Airway epithelial cell (primary cell): ENCODE measurements around a stretch of chr9.

- RAMPAGE, long total RNA = no peak
Measured at GRCh38 chr9:120931964-120932360, 5.4 kb upstream of the TRAF1 start.

DNA sequence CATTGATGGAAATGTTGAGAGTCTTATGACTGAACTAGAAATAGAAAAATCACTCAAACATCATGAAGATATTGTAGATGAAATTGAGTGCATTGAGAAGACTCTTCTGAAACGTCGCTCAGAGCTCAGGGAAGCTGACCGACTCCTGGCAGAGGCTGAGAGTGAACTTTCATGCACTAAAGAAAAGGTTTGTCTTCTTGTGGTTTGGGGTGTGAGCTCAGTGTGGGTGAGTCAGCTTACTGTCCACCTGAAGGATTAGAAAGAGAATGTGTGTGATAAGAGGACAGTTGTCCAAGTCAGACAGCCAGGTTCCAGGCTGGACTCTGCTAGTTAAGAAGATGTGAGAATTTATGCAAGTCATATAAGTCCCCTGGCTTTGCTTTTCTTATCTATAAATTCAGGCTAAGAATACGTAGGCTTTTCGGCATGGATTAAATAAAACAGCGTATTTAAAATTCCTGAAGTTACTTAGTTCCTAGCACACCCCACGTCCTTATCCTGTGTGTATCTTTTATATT, 46.9 kb downstream of the RAB14 start:
- RAMPAGE, long total RNA = no peak

- RAMPAGE, long total RNA = no peak
Measured at GRCh38 chr9:121157463-121158376, 43.9 kb downstream of the RAB14 start.

- RAMPAGE, long total RNA = no peak
Measured at GRCh38 chr9:121182272-121182873, 19.3 kb downstream of the RAB14 start.

DNA sequence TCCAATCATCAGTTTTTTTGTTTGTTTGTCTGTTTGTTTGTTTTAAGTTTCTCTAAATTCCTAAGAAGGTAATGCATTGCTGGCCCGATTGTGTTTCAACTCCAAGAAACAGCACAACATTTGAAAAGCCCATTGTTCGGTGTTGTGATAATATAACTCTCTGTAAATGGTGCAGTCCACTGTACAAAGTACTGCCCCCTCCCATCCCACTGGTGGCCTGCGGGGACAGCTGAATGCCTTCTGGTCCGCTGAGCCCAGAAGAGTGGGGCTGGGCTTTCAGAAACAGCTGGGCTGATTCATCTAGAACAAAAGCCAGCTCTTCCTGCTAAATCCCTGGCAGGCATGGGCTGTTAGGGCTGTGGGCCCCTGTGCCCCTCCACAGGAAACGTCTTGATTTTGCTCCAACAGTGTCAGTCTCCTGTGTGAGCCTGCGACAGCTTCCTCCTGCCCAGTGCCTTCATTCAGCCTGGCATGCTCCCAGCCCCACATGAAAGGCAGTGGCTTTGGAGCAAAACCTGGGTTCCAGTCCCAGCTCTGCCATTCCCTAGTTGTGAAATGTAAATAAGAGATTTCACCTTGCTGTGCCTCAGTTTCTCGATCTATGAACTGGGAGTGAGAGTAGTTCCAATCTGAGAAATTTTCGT, 6.9 kb upstream of the GSN start:
- RAMPAGE, long total RNA = no peak

- RAMPAGE, long total RNA = no peak
Measured at GRCh38 chr9:121284253-121284928, 16.4 kb downstream of the GSN start.

- RAMPAGE, long total RNA = no peak
Measured at GRCh38 chr9:121287385-121287750, 19.4 kb downstream of the GSN start.

GRCh38 chr9:121294233-121294877, 26.4 kb downstream of the GSN start:
- RAMPAGE, long total RNA = no peak

DNA sequence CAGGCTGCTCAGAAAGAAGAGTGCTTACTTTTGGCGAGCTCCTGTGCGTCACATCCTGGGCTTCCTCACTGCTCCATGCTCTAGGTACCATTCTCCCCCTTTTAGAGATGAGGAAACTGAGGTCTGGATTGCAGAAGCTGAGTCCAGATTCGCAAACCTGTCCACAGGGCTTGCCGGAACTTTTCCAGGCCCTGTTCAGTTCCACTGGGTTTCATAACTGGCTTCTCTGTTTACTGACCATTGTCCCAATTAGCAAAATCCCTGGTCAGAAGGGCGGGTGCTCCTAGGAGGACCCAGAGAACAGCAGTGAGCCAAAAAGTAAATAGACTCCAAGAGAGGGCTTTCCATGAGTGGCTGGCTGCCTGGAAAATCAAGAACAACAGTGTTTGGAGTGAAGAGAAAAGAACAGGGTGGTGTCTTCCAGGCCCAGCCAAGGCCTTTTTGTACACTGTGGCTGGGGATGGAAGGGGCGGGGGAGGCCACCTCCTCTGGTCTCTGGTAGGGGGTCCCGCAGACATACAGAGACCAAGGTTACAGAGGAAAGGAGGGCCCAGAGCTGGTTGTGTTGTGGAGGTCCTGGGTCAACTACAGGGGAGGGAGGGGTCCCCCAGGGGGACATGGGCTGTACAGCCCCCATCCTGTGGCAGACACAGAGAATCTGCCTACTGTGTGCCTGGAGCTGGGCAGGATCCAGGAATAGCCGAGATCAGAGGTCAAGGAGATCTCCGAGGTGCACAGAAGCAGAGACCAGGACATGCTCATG, 27.3 kb downstream of the GSN start:
- RAMPAGE, long total RNA = no peak

- RAMPAGE, long total RNA = no peak
Measured at GRCh38 chr9:121341088-121341597, 28.9 kb downstream of the STOM start.

DNA sequence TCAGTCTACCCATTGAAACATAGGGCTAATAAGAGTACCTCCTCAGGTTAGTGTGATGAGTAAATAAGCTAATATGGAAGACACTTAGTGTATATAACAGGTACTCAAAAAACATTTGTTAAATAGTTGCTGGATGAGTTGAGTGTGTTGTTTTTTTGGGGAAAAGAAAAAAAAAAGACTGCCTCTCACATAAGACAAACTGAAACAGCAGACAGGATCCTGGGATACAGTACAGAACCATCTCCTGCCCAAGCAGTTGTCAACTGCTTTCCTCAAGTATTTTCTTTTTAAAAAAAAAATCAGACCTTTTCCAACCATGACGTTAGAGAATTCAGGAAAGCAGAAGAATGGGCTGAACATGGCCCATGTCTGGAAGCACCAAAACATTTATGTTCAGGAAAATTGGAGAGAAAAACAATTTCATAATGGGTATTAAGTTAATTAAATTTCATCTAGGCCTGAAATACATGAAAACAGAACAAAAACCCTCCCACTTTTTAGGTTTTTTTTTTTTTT, 5.0 kb downstream of the STOM start:
- RAMPAGE, long total RNA = no peak

DNA sequence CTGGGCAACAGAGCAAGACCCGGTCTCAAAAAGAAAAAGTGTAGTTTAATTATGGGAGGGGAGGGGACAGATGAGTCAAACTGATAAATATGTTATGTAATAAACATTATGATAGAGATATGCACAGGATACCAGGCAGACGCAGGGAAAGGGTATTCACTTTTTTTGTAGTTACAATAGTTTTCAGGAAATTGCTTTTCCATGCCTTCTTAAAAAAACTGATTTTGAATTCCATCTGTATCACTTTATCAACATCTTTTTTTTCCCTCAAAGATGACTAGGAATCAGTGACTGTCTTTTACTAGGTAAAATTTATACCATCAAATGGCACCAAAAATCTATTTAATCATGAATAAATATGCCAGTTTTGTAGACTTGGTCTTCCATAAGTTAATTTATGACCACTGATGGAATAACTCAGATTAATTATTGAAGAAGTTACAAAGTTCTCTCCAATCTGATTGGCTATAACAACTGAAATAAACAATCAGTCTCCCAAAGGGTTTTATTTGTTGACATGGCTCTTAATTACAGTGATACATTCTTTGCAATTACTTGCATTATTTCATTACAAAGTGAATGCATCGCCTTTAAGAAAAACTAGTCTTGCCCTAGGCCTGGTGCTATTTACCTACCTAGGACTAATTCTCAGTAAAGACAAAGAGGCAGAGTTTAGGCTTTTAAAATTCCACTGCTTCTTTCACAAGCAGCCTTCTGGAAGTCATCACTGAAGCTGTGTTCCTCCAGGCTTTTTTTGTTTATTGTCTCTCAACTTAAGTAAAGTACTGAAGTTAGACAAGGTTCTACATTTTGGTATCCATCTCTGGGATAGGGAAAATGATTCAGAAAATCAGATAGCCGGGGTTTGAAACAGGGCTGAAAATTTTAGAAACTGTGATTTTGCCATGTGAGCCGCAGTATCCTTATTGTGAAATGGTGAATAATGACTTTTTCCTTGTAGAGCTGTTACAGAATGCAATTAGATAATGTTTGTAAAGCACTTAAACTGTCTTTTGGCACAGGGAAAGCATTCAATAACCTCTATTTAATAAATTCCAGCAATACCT, 2.7 kb downstream of the STOM start:
- RAMPAGE, long total RNA = no peak

GRCh38 chr9:121368169-121368604, 1.9 kb downstream of the STOM start:
- RAMPAGE, long total RNA = no peak

DNA sequence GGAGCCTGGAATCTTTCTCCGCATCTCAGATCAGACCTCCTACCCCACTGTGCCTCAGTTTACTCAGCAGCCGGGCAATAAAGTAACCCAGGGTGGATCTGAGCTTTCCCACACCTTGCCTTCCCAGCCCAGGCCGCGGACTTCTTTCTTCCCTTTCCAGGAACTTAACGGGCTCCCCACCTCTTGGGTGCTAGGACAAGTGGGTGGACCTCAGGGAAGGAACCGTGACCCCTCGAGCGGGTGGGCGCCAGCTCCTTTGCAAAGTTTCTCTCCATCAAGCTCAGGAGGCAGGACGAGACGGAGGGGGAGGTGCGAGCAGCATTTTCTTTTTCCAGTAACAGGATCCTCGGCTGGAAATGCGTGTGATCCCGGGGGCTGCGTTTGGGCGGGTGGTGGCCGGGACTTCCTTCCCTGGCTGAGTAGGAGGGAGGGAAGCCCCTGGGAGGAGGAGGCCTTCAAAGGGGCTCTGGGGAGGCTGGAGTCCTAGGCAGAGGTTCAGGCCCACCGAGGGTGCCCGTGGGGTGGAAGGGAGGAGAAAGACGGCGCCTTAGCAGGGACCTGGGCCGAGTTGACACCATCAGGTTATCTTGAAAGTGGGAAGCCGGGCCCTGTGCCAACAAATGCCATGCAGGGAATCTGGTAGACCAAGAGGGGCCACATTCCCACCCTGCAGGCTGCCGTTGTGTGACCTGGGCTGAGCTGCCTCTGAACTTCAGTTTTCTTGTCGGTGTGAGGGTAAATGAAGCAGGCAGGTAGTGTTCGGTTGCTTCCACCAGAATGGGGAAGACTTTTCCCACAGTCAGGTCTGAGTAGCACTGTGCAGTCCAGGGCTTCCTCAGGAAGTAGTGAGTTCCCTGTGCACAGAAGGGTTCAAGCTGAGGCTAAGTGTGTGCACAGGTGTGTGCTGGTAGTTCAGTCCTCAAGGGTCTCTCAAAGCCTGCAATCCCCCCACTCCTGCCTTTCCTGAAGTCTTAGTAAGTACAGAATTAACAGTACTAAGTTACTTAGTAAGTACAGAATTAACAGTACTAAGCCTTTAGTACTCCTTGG, 1.0 kb downstream of the DAB2IP start:
- RAMPAGE, long total RNA = no peak

GRCh38 chr9:121700700-121701672, 49.6 kb downstream of the DAB2IP start:
- RAMPAGE, long total RNA = no peak

- RAMPAGE, long total RNA = no peak
Measured at GRCh38 chr9:121702833-121703398, 51.5 kb downstream of the DAB2IP start.

- RAMPAGE, long total RNA = no peak
Measured at GRCh38 chr9:121720073-121720906, 68.9 kb downstream of the DAB2IP start.

- RAMPAGE, long total RNA = no peak
Measured at GRCh38 chr9:121736760-121737319, 85.4 kb downstream of the DAB2IP start.

- RAMPAGE, long total RNA = no peak
Measured at GRCh38 chr9:121737320-121738147, 86.1 kb downstream of the DAB2IP start.

DNA sequence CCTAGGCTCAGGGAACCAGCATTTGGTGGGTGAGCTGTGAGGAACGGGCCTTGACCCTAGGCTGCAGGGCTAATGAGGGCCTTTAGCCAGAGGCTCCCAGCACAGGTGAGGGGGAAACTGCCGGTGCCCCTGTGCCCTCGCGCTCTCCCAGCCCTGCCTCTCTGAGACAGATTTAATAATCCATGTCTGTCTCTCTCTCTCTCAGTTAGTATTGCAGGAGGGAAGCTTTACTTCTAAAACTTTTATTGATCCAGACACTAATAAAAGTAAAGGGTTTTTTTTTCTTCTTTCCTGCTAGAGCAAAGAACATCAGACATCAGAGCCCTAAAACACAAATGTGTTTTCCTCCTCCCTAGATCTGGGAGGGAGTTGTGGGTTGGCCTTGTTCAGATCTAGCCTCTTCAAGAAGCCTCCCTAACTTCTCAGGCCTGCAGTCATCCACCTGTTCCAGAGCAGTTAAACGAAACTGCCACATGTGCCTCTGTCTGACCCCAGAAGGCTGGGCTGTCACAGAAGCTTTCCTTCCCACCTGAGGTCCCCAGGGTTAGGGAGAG, 86.8 kb downstream of the DAB2IP start:
- RAMPAGE, long total RNA = no peak